Measurements from ENCODE around the gene SERPINA4.

GRCh38 chr14:94561050-94561752, at the start of gene SERPINA4:
Gene SERPINA4, plus strand, starts transcription at chr14:94561442.
- RRBS, 2 experiments: 0 to 19% methylated on average over 1 of the region's 10 CpGs
CAGE:
- cytosol, long polyA minus RNA: no peak
- cytosol, long polyA plus RNA: no peak
- long polyA plus RNA: no peak
- nucleus, long polyA minus RNA: start-site peak on the plus strand at chr14:94561420-94561467, 14 reads
- nucleus, long polyA plus RNA: no peak

DNA sequence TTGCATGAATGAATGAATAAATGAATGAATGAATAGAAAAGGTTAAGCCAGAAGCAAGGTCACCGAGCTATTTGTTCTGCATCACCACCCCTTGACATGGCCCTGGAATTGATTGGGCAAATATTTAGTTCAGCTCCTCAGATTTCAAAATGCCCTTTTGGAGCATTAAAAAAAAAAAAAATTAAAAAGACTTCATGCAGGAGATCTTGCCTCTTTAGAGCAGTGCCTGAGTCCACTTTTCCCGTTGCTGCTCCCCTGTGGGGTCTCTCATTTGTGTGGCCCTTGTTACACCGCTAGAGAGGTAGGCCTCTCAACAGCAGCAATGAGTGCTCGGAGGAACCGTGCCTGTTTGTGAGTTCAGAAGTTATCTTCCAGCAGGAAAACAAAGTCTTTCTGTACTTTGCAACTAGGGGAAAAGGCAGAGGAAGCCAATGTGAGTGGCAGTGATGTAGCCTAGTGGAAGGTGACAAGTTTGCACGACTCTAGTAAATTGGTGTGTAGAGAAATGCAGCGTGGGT, 8.3 kb upstream of the SERPINA5 start:
- RRBS, 2 experiments: no CpG with 5 or more reads among the region's 7 CpGs
CAGE:
- cytosol, long polyA minus RNA: no peak
- cytosol, long polyA plus RNA: no peak
- long polyA plus RNA: no peak
- nucleus, long polyA minus RNA: no peak
- nucleus, long polyA plus RNA: no peak

DNA sequence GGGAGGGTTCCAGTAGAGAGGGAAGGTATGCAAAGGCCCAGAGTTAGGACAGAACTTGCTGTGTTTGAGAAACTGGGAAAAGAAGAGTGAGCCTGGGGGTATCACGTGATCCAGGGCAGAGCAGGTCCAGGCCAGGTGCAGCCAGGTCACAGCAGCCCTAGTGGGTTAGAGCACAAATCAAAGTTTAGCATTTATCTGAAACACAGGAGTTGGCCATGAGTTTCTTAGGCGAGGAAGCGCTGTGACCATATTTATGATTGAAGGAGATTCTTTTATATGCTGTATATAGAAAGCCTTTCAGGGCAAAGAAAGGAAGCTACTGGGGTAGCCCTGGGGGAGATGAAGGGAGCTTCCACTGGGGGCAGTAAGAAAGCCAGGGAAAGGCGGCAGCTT, 1.7 kb downstream of the SERPINA5 start:
- RRBS, 2 experiments: no CpG with 5 or more reads among the region's 4 CpGs
CAGE:
- cytosol, long polyA minus RNA: no peak
- cytosol, long polyA plus RNA: no peak
- long polyA plus RNA: no peak
- nucleus, long polyA minus RNA: no peak
- nucleus, long polyA plus RNA: no peak

GRCh38 chr14:94591132-94591655, 10.0 kb downstream of the SERPINA5 start:
CAGE:
- cytosol, long polyA minus RNA: no peak
- cytosol, long polyA plus RNA: start-site peak on the minus strand at chr14:94591160-94591882, 21 and 17 reads in 2 replicates
- long polyA plus RNA: start-site peak on the minus strand at chr14:94591329-94591753, 12 and 6 reads in 2 replicates
- nucleus, long polyA minus RNA: no peak
- nucleus, long polyA plus RNA: start-site peak on the minus strand at chr14:94591112-94591634, 36 and 23 reads in 2 replicates

DNA sequence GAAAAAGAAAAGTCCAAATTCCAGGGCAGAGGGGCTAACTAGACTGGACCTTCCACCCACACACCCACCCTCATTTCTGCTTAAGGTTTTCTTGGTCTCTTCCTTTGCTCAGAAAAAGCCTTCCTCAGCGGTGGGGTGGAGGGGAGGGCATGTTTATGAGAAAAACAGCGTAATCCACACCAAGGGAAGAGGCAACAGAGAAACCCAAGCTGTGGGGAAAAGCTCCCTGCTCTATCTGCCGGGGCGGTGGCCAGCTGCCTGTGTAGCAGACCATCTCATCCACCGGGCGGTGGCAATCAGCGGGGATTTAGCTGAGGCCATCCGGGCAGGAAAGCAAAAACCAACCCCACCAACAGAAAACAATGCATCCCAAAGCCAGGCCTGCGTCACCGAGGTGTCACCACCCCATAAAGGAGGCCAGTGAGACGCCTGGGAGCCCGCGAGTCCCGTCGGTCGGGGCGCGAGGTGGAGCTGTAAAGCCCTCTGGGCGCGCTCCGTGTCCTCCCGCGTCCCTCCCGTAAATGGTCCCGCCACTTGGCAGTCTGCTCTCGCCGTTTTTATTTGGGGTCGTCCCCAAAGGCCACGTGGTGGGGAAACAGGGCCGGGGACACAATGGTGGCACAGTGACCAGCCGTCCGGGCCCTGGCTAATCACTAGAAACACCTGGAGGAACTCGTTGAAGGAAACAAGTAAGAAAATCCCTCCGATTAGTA, 94.5 kb upstream of the GSC start:
- RRBS, 2 experiments: 44 to 53% methylated on average over 4 to 5 of the region's 34 CpGs
CAGE:
- cytosol, long polyA minus RNA: no peak
- cytosol, long polyA plus RNA: no peak
- long polyA plus RNA: no peak
- nucleus, long polyA minus RNA: no peak
- nucleus, long polyA plus RNA: no peak

- RRBS, 2 experiments: no CpG with 5 or more reads among the region's 7 CpGs
CAGE:
- cytosol, long polyA minus RNA: no peak
- cytosol, long polyA plus RNA: no peak
- long polyA plus RNA: no peak
- nucleus, long polyA minus RNA: no peak
- nucleus, long polyA plus RNA: no peak
These were observed 1.1 kb downstream of the DICER1 start for GRCh38 chr14:95156274-95156591.

DNA sequence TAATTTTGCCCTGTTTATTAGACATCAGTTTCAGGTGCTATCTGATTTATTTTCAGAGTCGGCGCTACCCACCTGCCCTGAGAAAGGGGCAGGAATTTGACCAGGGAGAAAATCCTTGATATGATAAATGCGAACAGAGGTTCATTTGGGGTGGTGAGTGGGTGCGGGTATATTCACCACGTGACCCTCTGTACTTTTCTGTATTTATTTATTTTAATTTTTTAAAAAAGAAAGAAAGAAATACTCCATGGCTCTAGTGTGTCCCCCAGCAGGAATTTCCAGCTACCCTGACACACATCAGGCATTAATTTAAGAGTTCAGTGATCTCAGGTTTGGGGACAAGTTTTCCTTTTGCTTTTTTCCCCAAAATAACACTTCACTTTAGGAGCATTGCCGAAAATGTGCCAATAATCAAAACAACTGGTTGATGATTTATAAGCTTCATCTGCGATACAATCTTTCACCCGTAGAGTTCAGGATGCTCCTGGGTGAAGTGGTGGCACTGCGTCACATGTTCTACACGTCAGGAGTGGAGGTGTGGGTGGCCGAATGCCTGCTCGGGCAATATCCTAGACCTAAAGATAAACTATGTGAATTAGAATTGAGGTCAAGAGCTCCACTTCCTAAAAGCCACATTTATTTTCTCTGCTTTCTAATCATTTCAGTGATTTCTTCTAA, 70.8 kb upstream of the DICER1 start:
- RRBS, 2 experiments: no CpG with 5 or more reads among the region's 12 CpGs
CAGE:
- cytosol, long polyA minus RNA: no peak
- cytosol, long polyA plus RNA: no peak
- long polyA plus RNA: no peak
- nucleus, long polyA minus RNA: no peak
- nucleus, long polyA plus RNA: no peak

DNA sequence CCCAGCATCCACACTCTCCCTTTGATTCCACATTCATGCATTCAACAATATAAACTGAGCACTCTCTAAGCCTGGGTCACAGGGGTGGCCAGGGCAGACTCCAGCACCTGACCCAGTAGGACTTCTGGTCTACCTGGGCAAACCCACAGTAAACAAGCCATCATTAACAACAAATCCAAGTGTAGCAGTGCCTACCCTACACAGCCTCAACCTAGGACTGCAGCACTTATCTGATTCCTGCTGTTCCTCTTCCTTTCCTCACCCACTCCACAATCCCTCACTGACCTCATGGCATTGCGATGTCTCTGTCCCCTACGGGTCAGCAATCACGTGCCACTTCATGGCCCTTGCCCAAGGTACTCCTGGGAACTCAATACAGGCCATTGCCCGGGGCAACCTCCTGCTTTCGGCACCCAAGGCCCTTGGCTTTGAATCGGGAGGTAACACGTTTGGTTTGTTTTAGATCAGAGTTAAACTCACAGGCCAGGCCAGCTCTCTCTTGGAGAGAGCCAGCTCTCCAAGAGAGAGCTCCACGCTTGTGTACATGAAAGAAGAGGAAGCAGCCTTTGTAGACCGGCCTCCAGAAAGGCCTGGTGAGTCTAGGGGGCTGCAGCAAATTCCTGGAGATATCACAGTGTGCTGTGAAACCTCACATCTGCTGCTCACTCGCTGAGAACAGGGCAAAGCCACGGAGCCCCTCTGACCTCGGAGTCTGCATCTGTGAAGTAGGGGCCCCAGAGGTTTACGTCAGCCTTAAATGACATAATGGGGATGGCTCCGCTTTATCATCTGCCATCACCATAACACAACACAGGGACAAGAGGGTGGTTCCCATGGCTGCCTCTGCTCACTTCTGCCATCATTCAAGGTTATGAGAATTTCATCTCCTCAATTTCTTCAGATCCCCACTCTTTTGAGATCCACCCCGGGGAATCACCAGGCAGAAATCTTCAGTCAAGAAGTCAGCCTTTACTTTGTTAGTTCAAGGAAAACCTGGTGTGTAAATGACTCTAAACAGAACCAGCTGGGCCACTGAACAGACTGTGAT, 12.2 kb downstream of the CLMN start:
- RRBS, 2 experiments: no CpG with 5 or more reads among the region's 15 CpGs
CAGE:
- cytosol, long polyA minus RNA: no peak
- cytosol, long polyA plus RNA: no peak
- long polyA plus RNA: no peak
- nucleus, long polyA minus RNA: no peak
- nucleus, long polyA plus RNA: no peak

- RRBS, 2 experiments: no CpG with 5 or more reads among the region's 18 CpGs
CAGE:
- cytosol, long polyA minus RNA: no peak
- cytosol, long polyA plus RNA: no peak
- long polyA plus RNA: no peak
- nucleus, long polyA minus RNA: no peak
- nucleus, long polyA plus RNA: no peak
These were observed 67.2 kb downstream of the SYNE3 start for GRCh38 chr14:95449117-95449707.

DNA sequence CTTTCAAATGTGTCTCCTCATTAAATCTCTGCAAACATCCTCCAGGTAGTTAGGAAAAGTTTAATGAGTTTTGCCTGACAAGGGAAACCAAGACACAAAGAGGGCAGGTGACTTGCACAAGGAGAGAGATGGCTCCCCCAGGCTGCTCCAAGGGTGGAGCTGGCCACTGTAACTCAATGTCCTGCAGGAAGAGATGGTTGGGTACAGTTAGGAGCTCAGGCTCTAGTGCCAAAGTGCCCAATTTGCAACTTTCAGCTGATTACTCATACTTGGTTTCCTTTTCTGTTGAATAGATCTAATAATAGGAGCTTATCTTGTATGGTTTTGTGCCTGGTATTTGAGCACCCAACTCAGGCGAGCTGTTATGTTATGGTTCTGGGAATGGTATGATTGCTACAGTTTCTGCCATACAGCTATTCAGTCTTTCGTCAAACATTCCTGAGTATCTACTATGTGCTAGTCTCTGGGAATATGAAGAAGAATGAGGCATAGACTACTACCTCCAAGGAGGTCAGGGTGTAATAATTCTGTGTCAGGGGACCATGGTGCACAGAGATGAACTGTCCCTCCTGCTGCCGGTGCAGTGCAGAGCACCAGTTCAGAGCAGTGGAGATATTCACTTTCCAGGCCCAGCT, 1.9 kb upstream of the SYNE3 start:
- RRBS, 2 experiments: no CpG with 5 or more reads among the region's 3 CpGs
CAGE:
- cytosol, long polyA minus RNA: no peak
- cytosol, long polyA plus RNA: no peak
- long polyA plus RNA: no peak
- nucleus, long polyA minus RNA: no peak
- nucleus, long polyA plus RNA: no peak

- RRBS, 2 experiments: 2 to 3% methylated on average over 19 to 23 of the region's 61 CpGs
CAGE:
- cytosol, long polyA minus RNA: start-site peak on the minus strand at chr14:95534584-95534615, 133 reads
- cytosol, long polyA plus RNA: start-site peak on the minus strand at chr14:95534582-95534622, 138 and 292 reads in 2 replicates
- long polyA plus RNA: start-site peak on the minus strand at chr14:95534595-95534663, 299 and 224 reads in 2 replicates
- nucleus, long polyA minus RNA: no peak
- nucleus, long polyA plus RNA: start-site peak on the minus strand at chr14:95534584-95534652, 338 and 599 reads in 2 replicates; start-site peak on the minus strand at chr14:95534719-95534763, 37 and 38 reads in 2 replicates
These were observed 520 bp upstream of the GLRX5 start for GRCh38 chr14:95534170-95534890.

- RRBS, 2 experiments: no CpG with 5 or more reads among the region's 4 CpGs
CAGE:
- cytosol, long polyA minus RNA: no peak
- cytosol, long polyA plus RNA: no peak
- long polyA plus RNA: no peak
- nucleus, long polyA minus RNA: no peak
- nucleus, long polyA plus RNA: no peak
These were observed 19.0 kb upstream of the TCL1B start for GRCh38 chr14:95667176-95667691.

- RRBS, 2 experiments: no CpG with 5 or more reads among the region's 9 CpGs
CAGE:
- cytosol, long polyA minus RNA: no peak
- cytosol, long polyA plus RNA: no peak
- long polyA plus RNA: no peak
- nucleus, long polyA minus RNA: no peak
- nucleus, long polyA plus RNA: no peak
These were observed 12.0 kb upstream of the TCL1A start for GRCh38 chr14:95725792-95726480.

GRCh38 chr14:96089591-96089886, 50.4 kb downstream of the C14orf132 start:
- RRBS, 2 experiments: 47% methylated on average over 2 of the region's 4 CpGs; no CpG with 5 or more reads in 1 of the 2 experiments
CAGE:
- cytosol, long polyA minus RNA: no peak
- cytosol, long polyA plus RNA: no peak
- long polyA plus RNA: no peak
- nucleus, long polyA minus RNA: no peak
- nucleus, long polyA plus RNA: no peak

GRCh38 chr14:96090120-96090928, 51.2 kb downstream of the C14orf132 start:
- RRBS, 2 experiments: no CpG with 5 or more reads among the region's 14 CpGs
CAGE:
- cytosol, long polyA minus RNA: no peak
- cytosol, long polyA plus RNA: no peak
- long polyA plus RNA: no peak
- nucleus, long polyA minus RNA: no peak
- nucleus, long polyA plus RNA: no peak

- RRBS, 2 experiments: no CpG with 5 or more reads among the region's 9 CpGs
CAGE:
- cytosol, long polyA minus RNA: no peak
- cytosol, long polyA plus RNA: no peak
- long polyA plus RNA: no peak
- nucleus, long polyA minus RNA: no peak
- nucleus, long polyA plus RNA: no peak
These were observed 6.0 kb upstream of the BDKRB2 start for GRCh38 chr14:96198523-96199151.

DNA sequence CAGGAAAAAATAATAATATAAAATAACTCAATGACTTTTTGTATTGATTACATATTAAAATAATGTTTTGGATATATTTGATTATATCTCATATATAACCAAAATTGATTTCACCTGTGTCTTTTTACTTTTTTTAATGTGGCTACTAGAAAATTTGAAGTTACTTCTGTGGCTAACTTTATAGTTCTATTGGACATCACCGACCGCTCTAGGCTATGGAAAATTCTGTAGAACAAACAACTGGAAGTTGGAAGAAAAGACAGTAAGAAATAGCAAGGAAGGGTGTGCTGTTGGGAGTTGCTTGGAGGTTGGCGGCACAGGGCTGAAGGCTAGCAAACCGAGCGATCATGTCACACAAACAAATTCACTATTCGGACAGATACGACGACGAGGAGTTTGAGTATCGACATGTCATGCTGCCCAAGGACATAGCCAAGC, 18.1 kb downstream of the BDKRB2 start:
- RRBS, 2 experiments: no CpG with 5 or more reads among the region's 10 CpGs
CAGE:
- cytosol, long polyA minus RNA: no peak
- cytosol, long polyA plus RNA: no peak
- long polyA plus RNA: no peak
- nucleus, long polyA minus RNA: no peak
- nucleus, long polyA plus RNA: no peak

DNA sequence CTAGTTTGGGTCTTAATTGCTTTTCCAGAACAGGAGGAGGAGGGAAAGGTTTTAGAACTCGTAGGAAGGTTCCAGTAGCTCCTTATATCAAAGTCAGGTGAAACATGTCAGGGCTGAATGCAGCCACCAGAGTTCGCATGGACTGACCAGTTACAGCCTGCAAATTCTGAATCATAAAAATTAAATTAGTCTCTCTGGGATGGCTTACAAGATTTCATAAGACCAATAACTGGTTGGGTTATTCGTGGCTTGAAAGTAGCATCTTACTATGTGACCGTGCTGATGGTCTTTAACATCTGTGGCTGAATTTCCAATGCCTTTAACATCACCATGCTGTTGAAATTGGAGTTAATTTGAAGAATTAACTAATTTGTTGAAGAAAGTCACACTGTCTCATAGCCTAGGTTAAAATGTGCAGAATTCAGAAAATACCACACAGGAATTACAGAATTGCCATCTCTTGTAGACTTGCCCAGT, 509 bp downstream of the BDKRB1 start:
- RRBS, 2 experiments: no CpG with 5 or more reads among the region's 4 CpGs
CAGE:
- cytosol, long polyA minus RNA: no peak
- cytosol, long polyA plus RNA: no peak
- long polyA plus RNA: no peak
- nucleus, long polyA minus RNA: no peak
- nucleus, long polyA plus RNA: no peak

GRCh38 chr14:96860313-96861176, 63.4 kb downstream of the VRK1 start:
- RRBS, 2 experiments: no CpG with 5 or more reads among the region's 2 CpGs
CAGE:
- cytosol, long polyA minus RNA: start-site peak on the plus strand at chr14:96860734-96861080, 13 reads
- cytosol, long polyA plus RNA: no peak
- long polyA plus RNA: no peak
- nucleus, long polyA minus RNA: start-site peak on the plus strand at chr14:96861116-96861235, 20 reads
- nucleus, long polyA plus RNA: no peak

DNA sequence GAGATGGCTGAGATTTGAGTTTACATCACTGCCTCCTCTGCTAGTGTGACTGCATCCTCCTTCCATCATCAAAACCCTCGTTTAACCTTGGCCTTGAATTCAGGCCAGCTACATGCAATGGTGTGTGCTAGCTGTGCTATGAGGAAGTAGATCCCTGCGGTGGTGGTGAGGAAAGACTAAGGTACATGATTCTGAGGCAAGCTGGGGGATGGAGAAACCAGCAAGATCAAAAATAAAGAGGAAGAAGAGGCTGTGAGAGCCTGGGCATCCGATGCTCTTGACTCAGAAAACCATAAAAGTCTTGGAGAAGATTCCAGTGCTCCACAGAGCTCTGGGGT, 774.7 kb downstream of the VRK1 start:
- RRBS, 2 experiments: no CpG with 5 or more reads among the region's 3 CpGs
CAGE:
- cytosol, long polyA minus RNA: no peak
- cytosol, long polyA plus RNA: no peak
- long polyA plus RNA: no peak
- nucleus, long polyA minus RNA: no peak
- nucleus, long polyA plus RNA: no peak